Hematopoietic multipotent progenitor cell (in vitro differentiated cells): ENCODE results near the gene POLR2D.

DNA sequence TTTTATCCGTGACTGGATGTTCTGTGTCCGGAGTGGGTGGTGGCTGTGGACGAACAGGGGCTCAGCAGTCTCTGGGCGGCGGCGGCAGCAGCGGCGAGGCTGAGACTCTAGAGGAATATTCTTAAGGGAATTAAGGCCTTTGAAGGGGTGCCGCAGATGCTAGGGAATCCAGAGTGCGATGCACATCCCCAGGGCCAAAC, 97.9 kb upstream of the GYPC start:
- CAGE, long polyA plus RNA = no peak

DNA sequence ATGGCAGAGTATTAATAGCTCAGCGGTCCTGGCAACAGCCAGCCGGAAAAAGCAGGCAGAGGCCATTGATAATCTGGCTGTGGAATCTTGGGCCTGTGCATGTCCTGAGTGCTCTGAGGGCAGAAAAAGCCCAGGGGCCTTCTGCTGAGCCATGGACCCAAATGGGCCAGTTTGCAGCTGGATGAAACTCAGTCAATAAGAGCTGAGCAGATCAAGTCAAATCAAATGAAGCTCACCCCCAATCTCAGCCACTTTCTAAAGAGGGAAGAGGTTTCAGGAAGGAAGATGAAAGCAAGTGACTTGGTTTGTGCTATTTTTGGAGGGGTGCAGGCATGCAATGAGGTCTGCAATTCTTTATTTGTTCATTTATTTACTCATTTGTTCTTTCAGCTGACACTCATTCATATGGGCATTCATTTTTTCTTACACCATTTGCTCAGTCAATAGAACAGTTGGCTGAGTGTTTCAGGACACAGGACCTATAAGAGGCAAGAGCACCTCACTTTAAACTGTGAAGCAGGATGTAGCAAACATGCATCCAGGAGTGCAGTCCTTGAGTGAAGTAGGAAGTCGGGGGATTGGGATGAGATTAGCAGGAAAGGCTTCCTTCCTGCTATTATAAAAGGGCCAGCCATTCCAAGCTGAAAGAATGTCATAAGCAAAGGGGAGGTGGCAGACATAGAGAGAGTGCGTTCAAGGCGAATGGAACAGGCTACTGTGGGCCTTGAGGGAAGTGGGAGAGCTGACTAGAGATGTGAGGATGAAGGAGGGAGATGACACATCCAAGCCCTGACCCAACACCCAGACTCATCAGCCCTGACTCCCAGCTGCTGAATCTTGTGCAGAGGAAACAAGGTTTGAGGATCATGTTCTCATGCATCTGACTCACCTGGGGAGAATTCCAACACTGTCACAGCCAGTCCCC, 63.7 kb downstream of the GYPC start:
- CAGE, long polyA plus RNA = no peak

DNA sequence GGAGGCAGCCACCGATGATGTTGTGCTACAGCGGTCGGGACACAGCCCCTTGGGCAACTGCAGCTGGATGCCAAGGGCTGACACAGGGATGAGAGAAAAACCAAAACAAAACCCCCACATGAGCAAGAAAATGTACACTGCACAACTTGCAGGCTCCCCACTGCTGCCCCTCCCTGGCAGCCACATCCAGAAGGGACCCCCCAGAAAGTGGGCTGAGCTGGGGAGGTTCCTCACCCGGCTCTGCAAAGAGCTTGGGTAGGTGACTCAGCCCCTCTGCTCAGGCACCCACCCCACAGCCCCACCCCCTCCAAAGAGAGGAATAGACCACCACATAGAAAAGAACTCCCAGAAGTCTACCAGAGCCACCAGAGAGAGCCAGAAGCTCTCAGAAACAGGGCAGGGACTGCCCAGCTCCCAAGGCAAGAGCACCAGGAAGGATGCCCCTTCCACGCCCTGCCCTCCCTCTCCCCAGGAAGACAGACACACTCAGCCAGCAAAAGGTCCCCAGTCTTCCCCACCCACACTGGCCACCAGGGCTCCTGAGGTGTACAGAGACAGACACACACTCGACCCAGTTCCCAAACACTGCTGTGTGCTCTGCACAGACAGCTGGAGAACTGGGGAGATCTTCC, 28.3 kb downstream of the BIN1 start:
- CAGE, long polyA plus RNA = no peak

DNA sequence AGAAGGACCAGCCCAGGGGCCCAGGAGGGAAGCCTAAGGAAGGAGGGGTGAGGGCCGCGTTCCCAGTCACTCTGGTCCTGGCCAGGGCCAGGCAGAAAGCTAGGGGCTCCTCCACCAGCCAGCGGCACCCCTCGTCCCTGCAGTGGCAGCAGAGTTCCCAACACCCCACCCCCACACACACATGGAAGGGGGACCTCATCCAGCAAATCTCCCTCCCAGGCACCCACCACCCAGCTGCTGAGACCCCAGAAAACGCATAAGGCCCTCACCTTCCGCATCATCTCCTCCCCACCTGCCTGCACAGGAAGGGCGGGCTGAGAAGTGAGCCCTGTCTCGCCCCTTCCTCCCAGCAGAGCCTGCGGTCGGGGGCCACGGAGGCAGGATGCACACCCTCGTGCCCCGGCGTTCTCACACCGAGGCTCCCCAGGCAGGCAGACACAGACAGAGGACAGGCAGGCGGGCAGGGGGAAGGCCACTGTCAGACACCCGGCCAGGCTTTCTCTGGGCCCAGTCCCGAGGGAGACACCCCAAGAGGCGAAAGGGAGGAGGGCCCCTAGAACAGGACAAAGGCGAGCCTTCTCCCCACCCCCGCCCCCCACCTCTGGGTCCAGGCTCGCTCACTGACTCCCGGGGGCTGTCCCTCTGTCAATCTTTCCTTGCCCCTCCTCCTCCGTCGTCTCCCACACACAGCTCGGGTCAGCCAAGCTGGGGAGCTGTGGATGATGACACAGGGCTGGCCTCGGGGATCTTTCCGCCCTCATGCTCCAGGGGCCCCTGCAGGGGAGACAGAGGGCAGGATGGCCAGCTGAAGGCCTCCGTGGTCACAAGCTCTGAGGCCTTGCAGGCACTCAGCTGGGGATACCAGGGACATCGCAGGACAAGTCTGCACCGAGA, 25.1 kb downstream of the BIN1 start:
- CAGE, long polyA plus RNA = start-site peak on the minus strand centred at position 293 of the sequence, 17 bp wide, 188 reads

- CAGE, long polyA plus RNA = no peak
These were observed 21.3 kb upstream of the BIN1 start for GRCh38 chr2:127128314-127128530.

DNA sequence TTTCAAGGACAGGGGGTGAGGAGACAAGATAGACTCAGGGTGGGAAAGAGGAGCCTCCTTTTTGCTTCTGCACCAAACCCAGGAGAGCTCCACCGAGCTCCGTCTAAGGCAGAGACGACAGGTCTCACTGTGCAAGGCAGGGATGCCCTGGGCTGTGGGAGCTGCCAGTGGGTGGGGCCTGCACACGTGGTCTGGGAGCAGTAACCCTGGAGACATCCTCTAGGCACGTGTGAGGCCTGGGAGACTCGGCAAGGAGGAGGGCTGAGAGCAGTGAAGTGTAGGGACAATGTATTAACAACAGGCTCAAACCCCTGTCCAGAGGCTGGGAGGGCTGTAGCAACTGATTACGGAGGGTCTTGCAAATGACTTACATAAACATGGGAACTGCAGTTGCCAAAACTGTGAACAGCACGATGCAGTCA, 45.2 kb downstream of the CYP27C1 start:
- CAGE, long polyA plus RNA = no peak

- CAGE, long polyA plus RNA = no peak
These were observed 28.1 kb downstream of the MAP3K2 start for GRCh38 chr2:127359637-127360117.

- CAGE, long polyA plus RNA = no peak
These were observed 12.8 kb downstream of the MAP3K2 start for GRCh38 chr2:127374820-127375574.

GRCh38 chr2:127384231-127384703, 3.5 kb downstream of the MAP3K2 start:
- CAGE, long polyA plus RNA = no peak

DNA sequence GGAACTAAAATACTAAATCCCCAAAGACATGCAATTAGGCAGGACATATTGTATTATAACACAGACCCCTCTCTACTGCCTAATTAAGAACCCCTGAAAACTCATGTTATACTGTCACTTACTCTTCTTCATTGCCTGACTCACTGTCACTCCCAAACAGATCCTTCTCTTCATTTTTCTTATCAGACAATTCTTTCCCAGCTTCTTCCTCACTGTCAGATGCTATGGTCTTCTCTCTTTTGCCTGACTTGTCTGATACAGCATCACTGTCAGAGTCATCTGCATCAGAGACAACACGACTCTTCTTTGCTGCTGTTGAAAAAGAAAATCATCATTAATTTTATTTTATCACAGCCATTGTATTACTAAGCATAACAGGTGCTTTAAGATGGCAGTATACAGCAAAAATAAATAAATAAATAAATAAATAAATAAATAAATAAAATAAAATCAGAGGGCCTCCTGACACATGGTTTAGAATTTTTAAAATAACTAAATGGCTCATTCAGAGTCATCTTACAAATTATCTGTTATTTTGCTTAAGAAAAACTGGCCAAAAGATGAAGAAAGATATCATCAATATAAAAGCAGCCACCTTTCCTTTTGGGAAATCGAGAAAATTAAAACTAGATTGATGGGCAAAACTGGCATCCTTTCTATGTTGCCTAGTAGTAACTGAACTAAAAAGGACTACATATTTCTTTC, 22.9 kb downstream of the IWS1 start:
- CAGE, long polyA plus RNA = start-site peak on the minus strand centred at position 453 of the sequence, 622 bp wide, 15 reads

GRCh38 chr2:127536044-127536705, 692 bp downstream of the MYO7B start:
- CAGE, long polyA plus RNA = no peak

GRCh38 chr2:127628505-127629237, 17.3 kb upstream of the GPR17 start:
- CAGE, long polyA plus RNA = no peak

DNA sequence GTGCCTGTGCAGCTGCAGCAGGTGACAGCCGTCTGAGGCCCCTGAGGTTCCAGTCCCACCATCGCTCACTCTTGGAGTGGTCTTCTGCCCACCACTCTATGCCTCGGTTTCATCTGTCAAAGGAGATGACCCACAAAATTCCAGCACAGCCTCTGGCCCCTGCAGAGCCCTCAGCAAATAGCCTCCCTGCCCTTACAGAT, 16.6 kb upstream of the GPR17 start:
- CAGE, long polyA plus RNA = no peak

- CAGE, long polyA plus RNA = no peak
These were observed 4.4 kb downstream of the GPR17 start for GRCh38 chr2:127650151-127651031.

- CAGE, long polyA plus RNA = no peak
These were observed 5.9 kb downstream of the GPR17 start for GRCh38 chr2:127651389-127652748.

DNA sequence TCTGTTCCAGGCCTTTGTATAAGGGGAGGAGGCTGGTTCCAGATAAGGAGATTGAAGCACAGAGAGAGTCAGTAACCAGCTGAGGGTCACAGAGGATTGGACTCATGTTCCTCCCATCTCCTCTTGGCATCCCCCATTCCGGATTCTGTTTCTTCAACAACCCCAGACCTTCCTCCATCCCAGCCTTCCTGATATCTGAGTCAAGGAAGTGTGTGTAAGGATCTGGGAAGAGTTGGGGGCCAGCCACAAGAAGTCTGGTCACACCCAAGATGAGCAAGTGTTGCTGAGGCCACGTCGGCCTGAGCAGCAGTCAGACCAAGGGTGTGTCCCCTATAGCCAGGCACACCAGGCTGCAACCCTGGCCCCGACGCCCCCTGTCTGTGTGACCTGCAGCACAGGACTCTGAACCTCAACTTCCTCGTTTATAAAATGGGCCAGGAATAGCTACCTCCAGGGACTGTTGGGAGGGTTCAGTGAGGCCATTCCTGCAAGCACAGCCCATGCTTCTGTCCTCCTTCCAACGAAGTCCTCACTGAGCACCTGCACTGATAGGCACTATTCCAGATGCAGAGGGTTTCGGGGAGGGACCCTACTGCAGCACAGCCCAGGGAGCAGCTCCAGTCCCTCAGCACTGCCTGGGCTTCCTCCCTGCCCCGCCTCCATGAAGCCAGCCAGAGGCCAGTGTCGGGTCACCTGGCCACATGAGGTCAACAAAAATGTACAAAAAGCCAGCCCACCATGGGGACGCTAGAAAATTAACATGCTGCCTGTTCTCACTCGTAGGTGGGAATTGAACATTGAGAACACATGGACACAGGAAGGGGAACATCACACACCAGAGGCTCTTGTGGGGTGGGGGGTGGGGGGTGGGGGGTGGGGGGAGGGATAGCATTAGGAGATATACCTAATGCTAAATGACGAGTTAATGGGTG, 13.3 kb downstream of the LIMS2 start:
- CAGE, long polyA plus RNA = no peak

GRCh38 chr2:127700498-127701017, 739 bp upstream of the SFT2D3 start:
- CAGE, long polyA plus RNA = no peak

DNA sequence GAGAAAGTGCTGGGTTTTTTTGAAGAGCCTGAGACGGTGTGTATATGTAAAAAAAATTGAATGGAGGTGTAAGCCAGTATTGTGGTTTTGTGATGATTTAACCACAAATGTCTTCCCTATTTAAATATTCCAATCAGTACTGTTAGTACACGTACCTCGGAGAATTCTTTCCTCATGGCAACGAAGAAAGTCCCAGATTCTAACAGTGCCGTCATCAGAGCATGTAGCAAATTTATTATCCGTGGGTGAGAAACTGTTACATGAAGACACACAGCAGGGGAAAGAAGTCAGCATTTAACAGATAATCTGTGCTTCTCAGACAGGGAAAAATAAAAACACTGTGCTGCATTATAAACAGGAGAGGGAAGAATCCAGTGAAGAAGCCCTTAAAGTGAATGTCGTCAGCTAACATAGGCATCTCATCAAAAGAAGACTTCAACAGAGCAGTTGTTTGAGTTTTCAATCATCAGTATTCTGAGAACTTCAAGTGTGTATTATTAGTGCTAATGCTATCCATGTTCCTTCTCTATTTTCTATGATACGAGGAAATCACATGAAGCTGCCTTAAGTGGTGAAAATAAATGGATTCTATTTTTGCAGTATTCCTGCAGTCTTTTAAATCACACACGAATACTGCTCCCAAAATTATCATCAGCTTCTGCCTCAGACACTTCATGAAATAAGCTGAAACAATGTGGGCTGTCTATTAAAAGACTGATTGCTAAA, 47.9 kb downstream of the WDR33 start:
- CAGE, long polyA plus RNA = no peak

DNA sequence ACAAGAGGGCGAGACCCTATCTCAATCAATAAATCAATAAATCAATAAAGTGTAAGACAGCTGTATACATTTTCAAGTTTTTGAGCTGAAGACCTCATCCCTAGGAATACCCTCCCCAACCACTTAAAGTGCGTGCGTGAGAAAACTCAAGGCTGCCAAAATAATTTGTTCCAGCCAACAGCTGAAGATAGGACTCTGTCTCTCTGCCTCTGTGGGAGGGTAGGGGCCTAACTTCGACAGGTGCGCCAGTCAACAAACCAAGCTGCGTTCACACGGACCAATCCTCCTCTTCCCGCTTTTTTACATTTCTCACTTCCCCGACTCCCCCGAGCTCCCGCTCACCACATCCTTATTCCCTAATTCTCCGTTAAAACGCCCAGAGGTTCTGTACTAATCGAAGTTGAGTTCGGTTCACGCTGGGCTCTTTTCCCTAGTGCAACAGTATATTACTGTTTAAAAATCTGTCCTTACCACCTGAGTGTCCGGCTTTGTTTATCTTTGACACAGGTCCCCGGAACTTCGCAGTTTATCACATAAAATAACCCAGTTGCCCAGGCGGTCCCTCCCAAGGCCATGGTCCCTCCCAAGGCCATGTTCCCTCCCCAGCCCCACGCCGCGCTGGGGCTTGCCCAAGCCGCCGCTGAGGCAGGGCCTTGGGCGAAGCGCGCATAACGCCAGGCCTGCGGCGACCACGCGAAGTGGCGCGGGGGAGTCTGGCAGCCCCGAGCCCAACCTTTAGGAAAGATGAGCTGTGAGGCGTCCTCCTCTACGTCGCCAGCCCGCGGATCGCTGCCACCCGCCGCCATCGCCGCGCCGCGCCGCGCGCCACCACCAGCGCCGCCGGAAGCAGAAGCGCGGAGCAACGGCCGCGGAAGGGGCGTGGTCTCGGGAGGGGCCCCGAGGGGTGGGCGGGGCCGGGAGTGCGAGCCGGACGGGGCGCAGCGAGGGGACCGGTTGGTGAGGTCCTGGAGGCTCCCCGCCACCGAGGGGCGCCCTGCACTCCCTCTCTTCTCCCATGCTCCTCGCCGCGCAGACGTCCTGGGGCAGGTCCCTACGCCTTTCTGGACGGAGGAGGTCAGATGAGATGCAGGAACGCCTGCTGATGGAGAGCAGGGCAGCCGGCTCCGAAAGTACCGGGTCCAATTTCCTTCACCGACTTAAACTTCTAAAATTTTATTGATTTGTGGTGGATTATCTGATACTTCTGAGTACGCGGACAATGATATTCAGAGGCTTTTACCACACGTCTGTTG, at the start of gene POLR2D:
POLR2D (minus strand) TSS at position 861 of the 1,253 bp plus-strand sequence.
- CAGE, long polyA plus RNA = start-site peak on the minus strand centred at position 837 of the sequence, 36 bp wide, 3,315 reads

DNA sequence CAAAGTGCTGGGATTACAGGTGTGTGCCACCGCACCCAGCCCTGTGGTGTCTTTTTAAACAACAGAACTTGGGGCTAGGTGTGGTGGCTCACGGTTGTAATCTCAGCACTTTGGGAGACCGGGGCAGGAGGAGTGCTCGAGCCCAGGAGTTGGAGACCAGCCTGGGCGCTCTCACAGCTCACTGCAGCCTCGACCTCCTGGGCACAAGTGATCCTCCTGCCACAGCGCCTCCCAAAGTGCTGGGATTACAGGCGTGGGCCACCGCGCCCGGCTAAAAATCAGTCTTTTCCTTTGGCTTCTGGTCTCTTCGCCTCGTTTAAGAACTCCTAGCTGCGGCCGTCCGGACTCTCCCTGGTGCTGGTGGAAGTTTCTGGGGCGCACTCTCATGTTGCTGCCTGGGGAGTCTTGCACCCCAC, 86.1 kb downstream of the HS6ST1 start:
- CAGE, long polyA plus RNA = no peak